Umbilical cord (tissue), 2 donors: ENCODE data around the genes CYB5A and CNDP2.

- RAMPAGE, long total RNA: start-site peak on the minus strand at chr18:74291917-74291980, 348 and 99 reads in 2 replicates
Observed at GRCh38 chr18:74291162-74292106, at the start of gene CYB5A. TSS of gene CYB5A (minus strand) at chr18:74291963.

DNA sequence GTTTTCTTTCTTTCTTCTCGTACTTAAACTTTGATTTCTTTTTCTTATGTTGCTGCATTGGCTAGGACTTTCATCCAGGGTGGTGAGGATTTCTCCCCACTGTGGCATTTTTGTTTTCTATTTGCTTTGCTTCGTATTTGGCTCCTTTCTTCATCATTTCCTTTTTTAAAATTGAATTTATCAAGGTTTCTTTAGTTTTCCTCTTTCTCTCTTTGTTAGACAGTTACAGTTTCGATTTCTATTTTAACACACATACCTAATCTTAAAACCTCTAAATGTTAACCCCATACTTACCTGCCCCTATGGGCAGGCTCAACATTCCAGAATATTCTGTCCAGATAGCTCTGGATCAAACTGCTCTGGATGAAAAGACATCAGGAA lies 49.3 kb downstream of the DIPK1C start:
- RAMPAGE, long total RNA: no peak

DNA sequence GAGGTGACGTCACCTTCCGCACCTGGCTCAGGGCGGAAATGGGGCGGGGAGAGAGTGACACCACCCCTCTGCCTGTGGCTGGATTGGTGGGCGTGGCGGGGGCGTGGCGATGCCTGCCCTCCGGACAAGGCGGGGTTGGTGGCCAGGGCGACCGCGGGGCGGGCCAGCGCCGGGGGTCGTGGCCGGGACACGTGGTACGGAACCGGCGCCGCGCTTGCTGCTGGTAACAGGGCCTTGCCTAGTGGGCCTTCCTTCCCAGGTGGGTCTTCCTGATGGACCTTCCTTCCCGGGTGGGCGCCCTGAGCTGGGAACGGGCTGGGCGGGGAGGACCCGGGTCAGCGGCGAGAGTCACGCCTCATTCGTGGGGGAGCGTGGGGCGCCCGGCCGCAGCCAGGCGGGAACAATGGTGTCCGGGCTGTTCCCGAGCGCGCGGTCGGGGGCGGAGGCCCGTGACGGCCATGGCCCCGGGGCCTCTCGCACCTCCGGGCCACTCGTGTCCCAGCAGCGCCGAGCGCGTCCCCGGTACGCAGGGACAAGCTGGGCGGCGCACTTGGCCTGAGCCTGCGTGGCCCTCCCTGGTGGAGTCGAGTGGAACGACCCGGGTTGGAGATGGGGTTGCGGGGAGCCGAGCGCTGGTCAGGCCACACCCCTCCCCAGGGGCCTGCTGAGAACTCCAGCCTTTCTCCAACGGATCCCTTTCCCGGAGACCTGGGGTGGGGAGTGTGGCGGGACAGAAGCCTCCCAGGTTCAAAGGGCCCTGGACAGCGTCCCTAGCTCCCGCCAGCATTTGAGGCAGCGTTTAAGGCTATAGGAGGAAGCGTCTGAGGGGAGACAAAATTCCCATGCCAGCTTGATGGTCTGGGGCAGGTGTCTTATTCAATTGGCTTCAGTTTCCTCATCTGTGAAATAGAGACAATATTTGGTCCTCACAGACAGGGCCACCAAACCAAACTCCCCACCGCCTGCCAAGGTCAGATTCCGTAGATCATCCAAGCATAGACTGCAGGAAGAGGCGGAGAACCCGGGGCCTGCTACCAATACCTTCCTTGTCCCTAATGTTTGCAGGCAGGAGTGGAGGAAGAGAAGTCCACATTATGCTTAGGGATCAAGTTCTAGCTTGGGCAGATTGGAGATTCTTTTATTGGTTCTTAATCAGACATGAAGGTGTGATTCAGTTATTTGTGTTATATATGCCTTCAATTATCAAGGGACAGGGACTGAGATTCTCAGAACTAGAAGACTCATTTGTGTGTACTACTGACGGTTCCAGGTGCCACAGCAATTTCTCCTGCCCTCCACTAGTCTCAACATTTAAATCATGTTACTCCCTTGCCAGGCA lies at the start of gene CNDP2:
TSS of gene CNDP2 (plus strand) at position 191 of the 1,339 bp plus-strand sequence.
- RAMPAGE, long total RNA: no peak

DNA sequence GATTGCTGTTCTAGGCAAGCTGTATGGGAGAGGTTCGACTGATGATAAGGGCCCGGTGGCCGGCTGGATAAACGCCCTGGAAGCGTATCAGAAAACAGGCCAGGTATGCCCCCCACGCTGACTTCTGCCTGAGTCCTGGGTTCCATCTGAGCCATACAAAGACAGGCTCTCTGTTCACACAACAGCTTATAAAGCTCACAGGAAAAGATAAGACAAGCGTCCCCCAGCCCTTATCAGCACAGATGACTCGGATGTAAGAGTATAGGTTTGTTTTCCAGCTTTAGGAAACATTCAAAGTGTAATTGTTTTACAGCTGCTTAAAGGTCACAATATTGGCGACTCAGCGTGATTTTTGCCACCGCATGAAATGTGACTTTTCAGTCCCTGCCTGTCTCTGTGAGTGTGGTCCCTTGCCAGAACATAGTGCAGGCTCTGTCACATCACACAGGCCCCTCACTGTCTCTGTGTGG lies 12.7 kb downstream of the CNDP2 start:
- RAMPAGE, long total RNA: no peak

GRCh38 chr18:74541566-74542661 lies 7.6 kb downstream of the CNDP1 start:
- RAMPAGE, long total RNA: no peak

DNA sequence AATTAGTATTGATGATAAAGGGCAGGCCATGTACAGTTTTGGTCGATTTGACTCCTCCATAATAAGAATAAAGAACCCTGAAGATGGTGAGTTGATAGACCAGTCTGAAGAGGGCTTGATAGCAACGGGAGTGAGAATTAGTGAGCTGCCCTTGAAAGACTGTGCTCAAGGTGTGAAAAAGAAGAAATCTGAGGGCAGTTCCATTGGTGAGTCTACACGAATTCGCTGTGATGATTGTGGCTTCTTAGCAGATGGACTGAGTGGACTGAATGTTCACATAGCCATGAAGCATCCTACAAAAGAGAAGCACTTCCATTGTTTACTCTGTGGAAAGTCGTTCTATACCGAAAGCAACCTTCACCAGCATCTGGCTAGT lies 37.4 kb downstream of the ZNF407 start:
- RAMPAGE, long total RNA: no peak

DNA sequence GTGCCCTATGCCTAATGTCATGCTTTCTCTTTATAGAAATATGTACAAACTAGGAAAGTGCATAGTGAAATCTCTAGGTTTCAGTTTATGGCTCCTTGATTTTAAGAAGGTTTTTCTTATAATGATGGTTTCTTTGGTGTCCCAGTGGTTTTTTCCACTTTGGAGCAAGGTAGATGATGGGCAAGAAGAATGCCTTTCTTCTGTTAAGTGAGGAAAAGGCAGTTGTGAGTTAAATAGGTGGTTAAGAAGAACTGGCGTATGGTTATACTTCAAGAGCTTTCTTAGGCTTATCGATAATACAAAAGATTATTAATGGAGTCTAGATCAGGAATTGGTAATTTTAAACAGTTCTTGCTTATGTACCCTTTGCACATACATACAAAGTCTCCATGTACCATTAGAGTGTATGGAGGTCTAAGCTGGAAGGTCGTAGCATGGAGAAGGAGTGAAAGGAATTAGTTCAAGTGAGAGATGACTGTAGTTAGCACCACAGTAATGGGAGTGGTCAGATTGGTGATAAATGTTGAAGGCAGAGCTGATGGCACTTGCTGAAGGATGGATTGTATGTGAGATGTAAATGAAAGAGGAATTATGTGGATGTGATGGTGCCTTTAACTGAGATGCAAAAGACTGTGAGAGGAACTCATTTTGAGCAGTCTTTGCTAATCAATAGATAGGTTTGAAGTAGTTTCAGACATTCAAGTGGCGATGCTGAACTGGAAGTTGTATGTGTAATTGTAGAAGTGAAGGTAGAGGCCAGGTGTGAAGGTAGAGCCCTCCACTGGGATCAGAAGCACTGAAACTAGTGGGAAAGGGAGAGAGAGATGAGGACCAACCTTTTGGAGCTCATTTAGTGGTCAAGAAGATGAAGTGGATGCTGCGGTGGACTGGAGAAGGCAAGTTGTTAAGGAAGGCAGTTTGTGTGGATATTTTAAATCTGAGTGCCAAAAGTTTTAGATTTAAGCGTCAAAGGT lies 212.0 kb downstream of the ZNF407 start:
- RAMPAGE, long total RNA: no peak

DNA sequence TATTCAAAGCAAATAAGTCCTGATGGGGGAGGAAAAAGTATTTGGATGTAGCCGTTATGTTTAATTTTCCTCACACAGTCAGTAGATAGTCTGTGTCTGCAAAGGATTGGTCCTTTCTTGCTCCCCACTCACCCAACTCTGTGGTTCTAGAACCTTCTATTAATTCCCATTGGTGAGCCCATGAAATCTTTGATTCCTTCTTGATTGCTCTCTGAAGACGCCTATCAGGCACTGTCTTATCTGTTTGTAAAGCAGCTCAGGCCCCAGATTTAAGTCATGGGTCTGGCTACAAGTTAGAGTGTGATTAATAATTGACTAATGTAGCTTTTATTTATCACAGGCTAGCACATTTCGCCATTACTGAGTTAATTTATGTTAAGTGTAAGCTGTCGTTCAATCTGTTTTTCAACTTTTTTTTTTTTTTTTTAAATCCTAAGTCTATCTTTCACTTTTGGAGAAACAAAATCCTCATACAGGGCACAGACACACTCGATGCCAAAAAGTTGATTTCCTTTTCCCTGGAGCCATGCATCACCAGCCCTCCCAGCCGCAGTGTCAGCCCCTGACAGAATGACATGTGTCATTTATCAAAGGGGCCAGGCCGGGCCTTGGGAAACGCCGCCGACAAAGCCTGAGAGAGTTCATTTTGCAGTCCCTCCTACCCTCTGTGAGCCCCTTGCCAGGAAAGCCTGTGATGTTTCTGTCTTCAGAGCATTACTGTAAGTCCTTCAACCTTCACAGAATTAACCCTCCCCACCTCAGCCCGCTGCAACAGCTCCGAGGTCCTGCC lies 15.8 kb downstream of the TSHZ1 start:
- RAMPAGE, long total RNA: no peak

GRCh38 chr18:75286409-75286744 lies 75.8 kb downstream of the TSHZ1 start:
- RAMPAGE, long total RNA: no peak

GRCh38 chr18:75548271-75548783 lies 120.8 kb upstream of the SMIM21 start:
- RAMPAGE, long total RNA: no peak

GRCh38 chr18:76255152-76255437 lies 239.9 kb downstream of the ZNF516 start:
- RAMPAGE, long total RNA: no peak

- RAMPAGE, long total RNA: no peak
Observed at GRCh38 chr18:76408427-76409024, 86.5 kb downstream of the ZNF516 start.

- RAMPAGE, long total RNA: no peak
Observed at GRCh38 chr18:76483096-76484135, 11.6 kb downstream of the ZNF516 start.

DNA sequence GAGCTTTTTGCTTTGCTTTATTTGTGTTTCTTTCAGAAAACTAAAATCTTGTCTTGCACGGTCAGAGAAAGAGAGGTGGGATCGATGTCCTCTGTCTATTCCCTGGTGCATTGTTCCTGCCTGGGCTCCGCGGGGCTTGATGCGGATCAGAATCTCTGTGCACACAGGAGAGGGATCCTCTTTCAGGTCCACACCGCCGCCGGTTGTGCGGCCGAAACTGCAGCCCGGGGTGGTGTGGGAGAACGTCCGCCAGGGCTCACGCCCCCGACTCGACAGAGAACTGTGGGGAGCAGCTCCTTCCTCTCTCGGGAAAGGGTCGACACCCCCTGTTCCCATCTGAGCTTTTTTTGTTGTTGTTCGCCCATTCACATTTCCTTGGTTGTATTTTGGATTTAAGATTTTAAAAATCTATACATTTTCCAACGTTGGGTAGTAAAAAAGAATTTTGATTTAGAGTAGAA lies 23.6 kb upstream of the ZNF516 start:
- RAMPAGE, long total RNA: no peak

- RAMPAGE, long total RNA: no peak
Observed at GRCh38 chr18:76619216-76620146, 124.4 kb upstream of the ZNF516 start.

DNA sequence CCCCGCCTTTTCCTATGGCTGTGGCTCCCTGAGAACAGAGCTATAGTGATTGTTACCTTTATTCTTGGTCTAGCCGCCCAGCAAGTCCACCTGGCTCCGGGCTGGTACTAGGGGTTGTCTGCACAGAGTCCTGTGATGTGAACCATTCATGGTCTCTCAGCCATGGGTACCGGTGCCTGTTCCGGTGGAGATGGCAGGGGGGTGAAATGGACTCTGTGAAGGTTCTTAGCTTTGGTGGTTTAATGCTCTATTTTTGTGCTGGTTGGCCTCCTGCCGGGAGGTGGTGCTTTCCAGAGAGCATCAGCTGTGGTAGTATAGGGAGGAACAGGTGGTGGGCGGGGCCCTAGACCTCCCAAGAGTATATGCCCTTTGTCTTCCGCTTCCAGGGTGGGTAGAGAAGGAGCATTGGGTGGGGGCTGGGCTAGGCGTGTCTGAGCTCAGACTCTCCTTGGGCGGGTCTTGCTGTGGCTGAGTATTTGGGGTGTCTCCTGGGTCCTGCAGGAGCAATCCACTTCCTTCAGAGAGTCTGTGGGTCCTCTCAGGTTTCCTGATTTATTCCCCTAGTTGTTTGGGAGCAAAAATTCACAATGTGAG lies 143.3 kb downstream of the ZNF236 start:
- RAMPAGE, long total RNA: no peak

DNA sequence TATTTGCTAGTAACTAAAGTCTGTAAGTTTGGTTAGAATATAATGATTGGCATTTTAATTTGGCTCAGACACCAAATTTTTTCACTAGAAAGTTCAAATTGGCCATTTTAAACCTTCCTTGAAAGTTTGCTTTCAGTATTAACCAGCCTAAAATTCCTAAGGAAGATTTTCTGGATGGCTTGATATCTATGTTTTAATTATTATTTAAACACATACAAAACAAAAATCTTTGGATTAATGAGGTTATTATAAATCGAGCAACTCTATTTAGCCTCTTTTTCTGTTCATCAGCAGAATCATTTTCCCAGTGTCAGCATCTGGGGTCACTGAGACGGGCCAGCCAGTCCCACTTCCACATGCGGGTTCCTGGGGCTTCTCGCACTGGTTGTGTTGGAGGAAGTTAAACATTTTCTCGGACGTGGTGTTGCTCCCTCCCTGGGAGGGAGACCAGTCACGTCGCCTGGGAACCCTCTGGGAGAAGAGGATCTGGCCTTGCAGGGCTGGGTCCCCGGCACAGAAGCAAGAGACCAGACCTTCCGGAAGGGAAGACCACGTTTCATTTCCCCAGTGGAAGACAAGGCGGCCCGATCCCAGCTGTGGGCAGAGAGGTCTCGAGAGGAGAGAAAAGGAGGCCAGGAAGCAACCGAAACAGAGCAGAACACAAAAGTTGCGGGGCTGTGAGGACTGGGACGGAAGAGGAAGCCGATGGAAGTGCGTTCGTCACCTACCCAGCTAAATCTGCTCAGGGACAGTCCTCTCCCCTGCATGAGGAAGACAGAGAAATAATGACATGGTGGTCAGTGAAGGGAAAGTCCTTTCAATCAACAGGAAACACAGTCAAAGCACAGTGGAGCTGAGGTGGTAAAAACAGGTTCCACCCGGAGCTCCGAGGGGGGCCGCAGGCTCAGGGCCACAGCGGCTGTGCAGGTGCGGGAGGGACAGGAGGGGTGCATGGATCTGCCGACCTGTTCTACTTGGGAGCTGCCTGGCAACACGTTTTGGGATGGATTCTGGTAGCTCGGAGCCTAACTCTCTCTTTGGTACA lies 144.5 kb downstream of the MBP start:
- RAMPAGE, long total RNA: no peak

- RAMPAGE, long total RNA: no peak
Observed at GRCh38 chr18:77084637-77085050, 47.9 kb downstream of the MBP start.

DNA sequence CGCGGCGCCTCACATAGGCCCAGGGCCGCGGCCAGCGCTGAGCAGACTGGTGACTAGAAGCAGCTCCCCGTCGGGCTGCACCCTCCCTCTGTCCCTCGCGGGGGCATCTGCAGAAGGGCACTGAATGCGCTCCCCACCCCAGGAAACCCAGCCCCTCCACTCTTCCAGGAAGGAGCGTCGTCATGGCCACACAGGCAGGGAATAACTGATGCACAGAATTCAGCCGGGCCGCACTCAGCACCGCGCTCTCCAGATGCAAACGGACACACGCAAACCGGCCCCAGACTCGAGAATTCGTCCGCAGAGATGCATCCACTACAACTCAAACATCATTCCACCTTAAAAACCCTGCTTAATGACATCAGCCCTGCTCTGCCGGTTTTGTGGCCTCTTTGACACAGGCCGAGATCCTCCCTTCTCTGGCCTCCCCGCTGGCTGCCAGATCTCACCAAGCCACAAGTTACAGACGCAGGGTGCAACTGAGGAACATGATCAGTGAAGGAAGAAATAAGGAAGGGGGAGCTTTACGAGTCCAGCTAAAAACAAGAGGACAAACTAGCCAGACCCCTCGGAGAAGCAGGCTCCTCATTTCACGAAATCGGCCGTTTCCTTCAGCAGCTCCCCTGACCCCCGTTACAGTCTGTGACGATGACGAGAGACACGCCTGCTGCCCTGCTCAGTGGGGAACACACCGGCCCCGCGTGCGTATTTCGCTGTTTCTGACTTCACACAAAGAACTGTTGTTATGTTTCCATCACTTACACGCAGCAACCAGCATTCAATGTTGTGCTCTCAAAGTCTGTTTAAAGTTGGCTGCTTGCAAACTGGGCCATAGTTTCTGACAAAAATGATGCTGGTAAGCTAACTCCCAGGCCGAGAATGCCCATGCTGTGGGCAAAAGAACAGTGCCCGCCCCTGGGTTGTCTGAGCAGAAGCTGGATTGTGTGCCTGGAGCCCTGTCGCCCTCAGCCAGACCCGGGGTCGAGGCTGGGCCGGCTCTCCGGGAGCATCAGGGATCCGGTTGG lies 40.1 kb downstream of the MBP start:
- RAMPAGE, long total RNA: no peak

- RAMPAGE, long total RNA: no peak
Observed at GRCh38 chr18:77111861-77112846, 20.4 kb downstream of the MBP start.